LUHMES (cell line): ENCODE results near the genes PTPRF, ARTN and IPO13.

GRCh38 chr1:42686419-42687052 is 4.3 kb downstream of the YBX1 start:
- PRO-cap: no peak

GRCh38 chr1:42705303-42705724 is 23.1 kb downstream of the YBX1 start:
- PRO-cap: no peak

- PRO-cap: no peak
Observed at GRCh38 chr1:42715858-42716499, 24.1 kb downstream of the CLDN19 start.

DNA sequence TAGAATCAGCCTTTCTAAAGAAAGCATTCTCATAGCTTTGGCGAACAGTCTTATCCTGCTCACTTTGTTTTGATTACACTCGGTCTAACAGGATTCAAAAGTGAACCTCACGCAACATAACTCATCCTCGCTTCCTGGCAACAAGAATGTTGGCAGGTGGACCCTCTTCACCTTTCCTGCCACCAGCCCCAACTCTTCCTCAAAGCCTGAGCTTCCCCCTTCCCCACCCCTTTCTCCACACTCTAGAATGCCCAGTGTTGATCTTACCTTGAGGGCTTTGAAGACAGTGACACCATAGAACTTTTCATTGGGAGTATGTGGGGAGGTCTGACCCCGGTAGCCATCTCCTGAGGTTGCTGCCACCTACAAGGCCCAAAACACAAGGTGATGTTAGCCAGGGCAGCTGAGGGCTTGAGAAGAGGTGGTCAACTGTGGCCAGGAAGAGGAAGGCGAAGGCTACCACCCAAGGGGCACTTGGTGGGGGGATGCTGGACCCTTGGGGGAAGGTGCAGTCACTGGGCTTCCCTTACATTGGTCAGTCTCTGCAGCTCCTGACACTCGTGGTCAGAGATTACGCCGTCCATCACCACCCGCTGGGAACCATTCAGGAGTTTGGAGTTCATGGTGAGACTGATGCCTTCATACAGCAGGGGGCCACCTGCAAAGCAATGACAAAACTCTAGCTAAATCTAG is 12.1 kb upstream of the CLDN19 start:
- PRO-cap: no peak

- PRO-cap: no peak
Observed at GRCh38 chr1:43069296-43069495, 78.5 kb upstream of the CFAP144 start.

GRCh38 chr1:43069672-43070273 is 77.9 kb upstream of the CFAP144 start:
- PRO-cap: bidirectional peak, plus-strand start at chr1:43070015, minus-strand start at chr1:43069915

DNA sequence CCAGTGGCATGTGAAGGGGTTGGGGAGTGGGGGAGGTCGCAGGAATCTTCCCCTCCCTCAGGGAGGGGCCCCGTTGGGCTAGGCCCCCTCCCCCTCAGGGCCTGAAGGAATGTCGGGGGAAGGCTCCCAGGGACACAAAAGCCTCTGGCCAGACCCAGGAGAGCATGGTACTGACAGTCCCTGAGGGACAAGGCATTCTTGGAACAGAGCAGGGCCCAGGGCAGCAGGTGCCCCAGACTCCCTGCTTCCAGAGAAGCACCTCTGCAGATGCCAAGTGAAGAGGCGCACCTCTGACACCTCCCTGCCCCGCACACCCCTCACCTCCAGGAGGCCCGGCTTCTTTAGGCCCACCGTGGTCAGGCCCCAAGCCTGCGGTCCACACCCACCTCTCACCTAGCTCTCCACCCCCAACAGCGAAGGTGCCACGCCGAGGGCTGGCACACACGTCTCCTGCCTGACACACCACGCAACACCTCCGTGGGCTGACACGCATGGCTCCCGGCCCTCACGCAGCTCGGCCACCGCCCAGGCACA is 1.0 kb downstream of the ELOVL1 start:
- PRO-cap: no peak

DNA sequence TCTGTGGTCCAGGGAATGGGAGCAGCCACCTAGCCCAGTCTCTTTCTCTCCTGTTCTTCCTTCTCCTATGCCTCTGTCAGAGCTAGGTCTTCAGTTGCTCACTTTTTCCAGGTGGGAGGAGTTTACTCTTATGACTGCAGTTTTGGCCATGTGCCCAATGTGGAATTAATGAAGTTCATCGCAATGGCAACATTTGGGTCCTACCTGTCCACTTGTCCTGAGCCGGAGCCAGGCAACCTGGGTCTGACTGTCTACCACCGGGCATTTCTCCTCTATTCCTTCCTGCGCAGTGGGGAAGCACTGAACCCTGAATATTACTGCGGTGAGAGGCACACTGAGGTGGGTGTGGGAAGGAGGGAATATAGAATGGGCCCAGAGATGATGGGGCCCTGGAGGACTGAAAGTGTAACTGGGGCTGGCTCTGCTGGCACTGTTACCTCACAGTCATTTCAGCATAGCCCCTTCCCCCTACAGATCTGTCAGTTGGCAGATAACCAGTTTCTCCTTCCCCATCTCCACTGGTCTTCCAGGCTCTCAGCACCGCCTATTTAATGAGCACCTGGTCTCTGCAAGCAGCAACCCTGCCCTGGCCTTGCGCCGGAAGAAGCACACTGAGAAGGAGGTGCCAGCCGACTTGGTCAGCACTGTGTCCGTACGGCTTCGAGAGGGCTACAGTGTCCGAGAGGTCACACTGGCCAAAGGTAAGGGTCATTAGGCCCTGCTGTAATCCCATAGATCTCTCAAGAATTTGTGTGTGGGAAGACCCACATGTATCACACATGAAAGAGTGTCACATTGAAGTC is 30.1 kb downstream of the SZT2 start:
- PRO-cap: no peak

DNA sequence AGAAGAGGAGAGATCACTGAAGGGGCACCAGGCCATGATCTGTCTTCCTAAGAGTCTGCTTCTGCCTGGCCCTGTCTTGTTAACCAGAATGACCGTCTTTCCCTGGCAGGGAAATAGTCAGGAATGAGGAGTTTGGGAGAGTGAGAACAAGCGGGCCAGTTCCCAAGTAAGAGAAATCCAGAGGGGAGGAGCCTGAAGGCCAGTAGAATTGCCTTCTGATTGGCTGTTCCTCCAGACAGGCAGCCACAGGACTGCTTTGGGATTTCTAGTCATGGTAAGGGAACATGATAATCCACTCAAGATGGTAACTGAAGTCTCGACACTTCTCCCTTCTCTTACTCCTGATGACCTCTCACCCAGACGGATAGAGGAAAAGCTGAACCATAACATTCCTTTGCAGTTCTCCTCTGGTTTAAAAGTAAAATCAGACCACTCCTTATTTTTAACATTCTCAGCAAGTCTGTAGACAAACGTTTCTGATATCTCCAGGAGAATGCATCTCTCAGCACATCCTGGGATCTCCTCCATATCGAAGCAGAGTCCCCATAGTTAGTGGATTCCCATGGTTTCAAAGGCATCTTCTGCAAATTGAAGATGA is 17.9 kb downstream of the HYI start:
- PRO-cap: no peak

- PRO-cap: no peak
Observed at GRCh38 chr1:43448095-43448783, 5.5 kb downstream of the HYI start.

GRCh38 chr1:43450986-43451823 is 2.5 kb downstream of the HYI start:
- PRO-cap: no peak

- PRO-cap: bidirectional peak, plus-strand start at chr1:43530868, minus-strand start at chr1:43530786
Observed at GRCh38 chr1:43530600-43531205, at the start of gene PTPRF. Gene PTPRF, plus strand, starts transcription at chr1:43530883.

DNA sequence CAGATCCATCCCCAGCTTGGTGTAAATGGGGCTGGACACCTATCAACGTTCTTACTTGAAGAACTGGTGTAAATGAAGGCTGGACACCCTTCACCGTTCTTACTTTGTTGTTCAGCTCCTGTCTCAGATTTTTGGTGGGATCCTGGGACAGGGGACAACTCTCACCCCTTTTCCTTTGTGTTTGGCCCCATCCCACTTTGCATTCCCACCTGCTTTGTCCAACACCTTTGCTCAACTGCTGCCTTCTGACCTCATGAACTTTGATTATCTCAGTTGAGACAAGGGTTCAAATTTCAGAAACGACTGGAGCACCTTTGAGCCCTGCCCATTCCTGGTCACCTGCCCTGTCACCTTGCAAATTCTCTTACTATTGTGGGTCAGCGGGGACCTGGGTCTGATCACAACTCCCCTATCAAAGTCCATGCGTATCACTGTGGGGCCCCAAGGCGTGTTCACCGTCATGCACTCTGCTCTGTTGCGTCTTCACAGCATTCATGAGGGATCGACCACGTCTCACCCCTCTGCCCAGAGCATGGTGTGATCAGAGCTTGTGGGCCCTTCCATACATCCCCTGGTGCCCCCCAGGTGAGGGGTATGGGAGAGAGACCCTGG is 12.8 kb downstream of the PTPRF start:
- PRO-cap: no peak

- PRO-cap: no peak
Observed at GRCh38 chr1:43548336-43548960, 17.8 kb downstream of the PTPRF start.

DNA sequence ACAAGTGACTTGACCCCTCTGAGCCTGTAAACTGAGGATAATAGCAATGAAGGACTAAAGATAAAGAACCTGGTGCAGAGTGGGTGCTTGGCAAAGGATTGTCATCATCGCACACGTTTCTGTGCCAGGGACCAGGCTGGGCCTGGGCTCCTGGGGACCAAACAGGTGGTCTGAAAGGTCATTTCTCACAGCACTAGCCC is 21.6 kb downstream of the PTPRF start:
- PRO-cap: no peak

DNA sequence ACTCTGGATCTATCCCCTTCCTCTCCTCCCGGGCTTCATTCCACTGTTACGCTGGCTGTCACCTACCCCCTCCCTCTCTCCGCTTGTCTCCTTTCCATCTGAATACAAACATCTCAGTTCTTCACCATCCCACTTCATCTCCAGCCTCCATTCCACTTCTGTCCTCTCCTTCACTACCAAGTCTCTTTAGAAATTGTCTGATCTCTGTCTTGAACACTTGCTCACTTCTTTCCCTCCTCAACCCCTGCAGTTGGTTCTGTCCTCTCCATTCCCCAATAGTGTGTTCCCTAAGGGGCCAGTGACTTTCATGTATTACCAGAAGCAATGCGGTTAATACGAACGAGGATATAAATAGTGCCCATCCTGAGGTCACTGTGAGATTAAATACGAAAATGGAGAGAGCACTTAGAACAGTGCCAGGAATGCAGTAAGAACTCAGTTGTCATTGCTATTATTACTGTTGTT is 53.1 kb upstream of the ARTN start:
- PRO-cap: no peak

- PRO-cap: no peak
Observed at GRCh38 chr1:43932886-43934099, at the start of gene ARTN. Gene ARTN, plus strand, starts transcription at chr1:43933801.

- PRO-cap: unidirectional peak, plus-strand start at chr1:43946395; bidirectional peak, plus-strand start at chr1:43946965, minus-strand start at chr1:43946561
Observed at GRCh38 chr1:43946196-43947390, at the start of gene IPO13. Gene IPO13, plus strand, starts transcription at chr1:43946950.

DNA sequence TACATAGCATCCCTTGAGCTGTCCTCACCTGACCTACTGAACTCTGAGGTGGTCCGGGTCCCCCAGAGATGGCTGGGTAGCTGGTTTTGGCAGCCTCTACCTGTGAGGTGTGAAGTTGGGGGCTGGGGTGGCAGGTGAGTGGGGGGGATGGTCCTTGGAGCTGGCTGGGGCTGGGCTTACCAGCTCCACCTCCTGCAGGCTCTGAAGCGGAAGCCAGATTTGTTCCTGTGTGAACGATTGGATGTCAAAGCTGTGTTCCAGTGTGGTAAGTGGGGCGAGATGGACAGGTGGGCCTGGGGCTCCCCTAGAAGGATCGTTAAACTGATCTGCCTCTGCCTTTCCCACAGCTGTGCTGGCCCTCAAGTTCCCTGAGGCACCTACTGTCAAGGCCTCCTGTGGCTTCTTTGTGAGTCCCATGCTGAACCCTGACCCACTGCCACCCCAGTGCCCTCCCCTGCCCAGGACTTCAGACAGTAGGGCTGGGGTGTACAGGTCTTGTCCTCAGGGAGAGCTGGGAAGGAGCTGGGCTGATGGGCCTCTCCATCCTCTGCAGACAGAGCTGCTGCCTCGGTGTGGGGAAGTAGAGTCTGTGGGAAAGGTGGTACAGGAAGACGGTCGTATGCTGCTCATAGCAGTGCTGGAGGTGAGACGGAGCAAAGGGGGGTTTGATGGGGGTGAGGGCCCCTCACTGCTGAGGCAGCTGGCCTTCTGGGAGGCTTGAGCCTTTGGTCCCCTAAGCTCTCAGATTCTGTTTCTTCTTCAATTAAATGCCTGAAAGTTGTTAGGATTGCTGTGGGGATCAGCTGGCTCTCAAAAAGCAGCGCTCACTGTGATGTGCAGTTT is 3.2 kb upstream of the DPH2 start:
- PRO-cap: no peak

- PRO-cap: unidirectional peak, minus-strand start at chr1:44029736; unidirectional peak, plus-strand start at chr1:44029818; bidirectional peak, plus-strand start at chr1:44030108, minus-strand start at chr1:44030018; bidirectional peak, plus-strand start at chr1:44030451, minus-strand start at chr1:44030199
Observed at GRCh38 chr1:44029516-44030373, 1.5 kb downstream of the SLC6A9 start.